Thoracic aorta (tissue), 1 donor: ENCODE results near the genes PLOD3, SPDYE6 and PMPCB.

- RAMPAGE, long total RNA = no peak
These were observed at the start of gene PLOD3 for GRCh38 chr7:101217159-101217859. PLOD3 (minus strand) TSS chr7:101217581.

DNA sequence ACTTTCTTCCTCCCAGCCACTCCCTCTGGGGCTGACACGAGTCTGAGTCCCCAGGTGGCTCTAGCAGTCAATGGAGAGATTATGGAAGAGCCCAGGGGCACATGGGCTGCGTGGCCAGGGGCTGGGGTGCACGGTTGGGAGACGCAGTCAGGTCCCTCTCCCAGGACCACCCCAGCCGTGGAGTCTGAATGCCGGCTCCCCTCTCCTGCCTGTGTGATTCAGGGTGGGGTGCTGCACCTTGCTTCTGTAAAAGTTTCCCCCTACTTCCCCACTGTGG lies 1.9 kb downstream of the CLDN15 start:
- RAMPAGE, long total RNA = no peak

GRCh38 chr7:101239070-101240155 lies 1.8 kb upstream of the CLDN15 start:
- RAMPAGE, long total RNA = no peak

GRCh38 chr7:101861201-101862187 lies 44.1 kb downstream of the CUX1 start:
- RAMPAGE, long total RNA = no peak

- RAMPAGE, long total RNA = no peak
These were observed 93.4 kb downstream of the CUX1 start for GRCh38 chr7:101910883-101911230.

- RAMPAGE, long total RNA = no peak
These were observed 97.5 kb downstream of the CUX1 start for GRCh38 chr7:101914906-101915384.

DNA sequence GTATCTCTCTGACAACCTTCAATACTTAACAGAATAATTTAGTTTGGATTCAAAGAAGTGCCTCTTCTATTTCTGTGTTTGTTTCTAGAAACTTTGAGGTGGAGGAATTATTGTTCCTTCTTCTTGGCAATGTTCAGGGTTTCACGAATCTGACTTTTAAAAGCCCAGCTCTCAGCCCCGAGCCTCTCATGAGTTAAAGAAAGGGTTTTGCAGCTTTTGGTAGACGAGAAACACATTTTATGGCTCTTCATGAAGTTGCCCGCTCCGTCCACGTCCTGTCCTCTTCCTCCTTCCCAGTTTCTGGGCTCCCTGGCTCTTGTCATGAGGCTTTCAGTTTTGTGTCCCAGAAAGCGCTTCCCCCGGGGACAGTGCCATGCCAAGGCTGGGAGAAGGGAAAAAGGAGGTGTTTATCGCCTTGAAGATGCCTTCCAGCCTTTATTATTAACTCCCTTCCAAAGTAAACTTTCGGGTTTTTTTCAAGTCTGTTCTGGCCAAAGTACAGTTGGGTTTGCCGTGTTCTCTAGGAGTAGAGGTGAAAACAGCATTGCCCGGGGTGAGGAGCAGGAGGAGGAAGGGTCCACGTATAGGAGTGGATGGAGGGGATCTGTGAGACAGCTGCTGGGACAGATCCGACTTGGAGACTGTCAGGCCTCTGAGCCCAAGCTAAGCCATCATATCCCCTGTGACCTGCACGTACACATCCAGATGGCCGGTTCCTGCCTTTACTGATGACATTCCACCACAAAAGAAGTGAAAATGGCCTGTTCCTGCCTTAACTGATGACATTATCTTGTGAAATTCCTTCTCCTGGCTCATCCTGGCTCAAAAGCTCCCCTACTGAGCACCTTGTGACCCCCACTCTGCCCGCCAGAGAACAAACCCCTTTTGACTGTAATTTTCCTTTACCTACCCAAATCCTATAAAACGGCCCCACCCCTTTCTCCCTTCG lies 117.2 kb downstream of the CUX1 start:
- RAMPAGE, long total RNA = no peak

DNA sequence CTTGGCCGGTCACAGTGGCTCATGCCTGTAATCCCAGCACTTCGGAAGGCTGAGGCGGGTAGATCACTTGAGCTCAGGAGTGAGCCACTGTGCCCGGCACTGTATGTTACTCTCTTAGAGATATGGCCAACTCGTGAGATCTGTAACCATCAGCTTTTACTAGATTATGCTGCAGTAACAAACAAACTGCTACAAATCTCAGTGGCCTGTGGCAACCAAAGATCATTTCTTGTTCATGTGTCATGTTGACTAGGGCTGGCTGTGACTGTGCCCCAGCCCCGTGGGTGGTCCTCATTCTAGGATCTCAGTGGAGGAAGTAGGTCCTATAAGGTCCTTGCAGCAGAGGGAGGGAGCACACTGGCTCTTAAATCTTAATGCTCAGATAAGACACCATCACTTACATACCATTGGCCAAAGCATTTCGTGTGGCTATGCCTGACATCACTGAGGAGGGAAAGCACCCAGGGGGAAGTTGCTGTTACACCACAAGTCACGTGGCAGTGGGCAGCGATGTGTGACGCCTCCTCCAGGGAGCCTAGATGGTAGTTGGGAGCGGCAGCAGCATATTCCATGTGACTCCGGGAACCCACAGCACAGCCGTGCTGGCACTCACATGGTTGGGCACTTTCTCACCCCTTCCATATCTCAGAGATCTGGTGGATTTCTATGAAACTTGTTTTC lies 224.8 kb upstream of the SH2B2 start:
- RAMPAGE, long total RNA = no peak

- RAMPAGE, long total RNA = no peak
These were observed 222.7 kb upstream of the SH2B2 start for GRCh38 chr7:102063991-102064275.

DNA sequence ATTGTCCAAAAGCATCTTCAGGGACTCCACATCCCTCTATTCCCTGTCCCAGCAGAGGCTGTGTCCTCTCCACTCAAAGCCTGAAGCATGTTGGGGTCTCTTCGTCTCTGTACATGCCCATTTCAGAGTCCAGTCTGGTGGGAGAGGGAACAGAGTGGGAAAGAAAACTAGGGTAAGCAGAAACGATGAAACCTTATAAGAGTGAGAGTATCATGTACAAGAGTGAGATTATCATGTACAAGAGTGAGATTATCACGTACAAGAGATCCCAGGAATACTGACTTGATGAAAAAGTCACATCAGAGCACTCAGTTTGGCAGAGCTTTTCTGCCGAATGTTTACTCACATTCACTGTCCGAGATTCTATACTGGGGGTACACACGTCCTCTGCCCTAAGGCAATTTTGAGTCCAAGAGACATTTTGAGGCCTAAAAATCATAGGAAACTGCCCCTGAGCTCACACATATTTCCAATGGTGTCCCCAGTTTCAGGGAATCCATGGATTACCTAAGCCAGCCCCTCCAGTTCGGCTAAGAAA lies at the start of gene SPDYE6:
SPDYE6 (minus strand) TSS at position 134 of the 538 bp plus-strand sequence.
- RAMPAGE, long total RNA = no peak

DNA sequence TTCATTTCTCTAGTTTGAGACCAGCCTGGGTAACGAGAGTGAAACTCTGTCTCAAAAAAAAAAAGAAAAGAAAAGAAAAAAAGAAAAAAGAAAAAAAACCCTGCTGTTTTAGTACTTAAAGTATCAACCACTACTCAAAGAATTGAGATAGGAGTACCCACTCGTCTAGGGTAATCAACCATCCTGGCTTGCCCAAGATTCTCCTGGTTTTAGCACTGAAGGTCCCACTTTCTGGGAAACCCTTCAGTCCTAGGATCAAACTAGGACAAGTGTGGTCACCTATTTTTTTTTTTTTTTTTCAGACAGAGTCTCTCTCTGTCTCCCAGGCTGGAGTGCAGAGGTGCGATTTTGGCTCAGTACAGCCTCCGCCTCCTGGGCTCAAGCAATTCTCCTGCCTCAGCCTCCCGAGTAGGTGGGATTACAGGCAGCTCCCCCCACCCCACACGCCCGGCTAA lies 6.1 kb upstream of the PRKRIP1 start:
- RAMPAGE, long total RNA = no peak

DNA sequence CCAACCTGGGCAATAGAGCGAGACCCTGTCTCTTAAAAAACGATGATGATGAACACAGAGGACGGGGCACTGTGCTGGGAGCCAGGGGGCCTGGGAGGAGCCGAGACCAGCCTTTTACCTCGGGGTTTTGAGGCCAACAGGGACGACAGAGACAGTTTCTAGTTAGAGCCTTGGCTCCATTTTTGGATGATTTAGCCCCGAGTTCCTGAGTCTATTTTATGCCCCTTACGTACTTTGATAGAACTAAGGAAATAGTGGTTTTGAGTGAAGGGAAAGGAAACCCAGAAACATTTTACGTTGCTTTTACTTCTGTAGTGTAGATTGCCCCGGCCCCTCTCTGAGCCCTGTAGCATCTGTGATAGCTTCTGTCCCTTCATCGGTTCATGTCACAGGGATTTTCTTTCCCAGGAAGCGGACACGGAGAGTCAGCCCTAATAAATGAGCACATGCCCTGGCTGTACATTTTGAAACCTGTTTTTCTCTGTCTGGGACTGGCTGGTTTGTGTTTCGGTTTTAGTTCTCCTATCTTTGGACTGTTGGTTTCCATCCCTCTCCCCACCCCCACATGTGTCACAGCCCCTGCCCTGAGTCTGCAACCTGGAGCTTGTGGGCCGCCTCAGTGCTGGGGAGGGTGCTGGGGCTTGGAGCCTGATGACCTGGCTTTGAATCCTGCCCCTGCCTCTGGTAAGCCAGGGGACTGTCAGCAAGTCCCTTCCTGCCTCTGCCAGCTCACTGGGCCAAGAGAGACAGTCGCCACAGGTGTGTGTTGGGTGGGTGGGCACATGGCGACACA lies 7.0 kb upstream of the ORAI2 start:
- RAMPAGE, long total RNA = no peak

GRCh38 chr7:102432568-102433274 lies 654 bp upstream of the ORAI2 start:
- RAMPAGE, long total RNA = no peak

DNA sequence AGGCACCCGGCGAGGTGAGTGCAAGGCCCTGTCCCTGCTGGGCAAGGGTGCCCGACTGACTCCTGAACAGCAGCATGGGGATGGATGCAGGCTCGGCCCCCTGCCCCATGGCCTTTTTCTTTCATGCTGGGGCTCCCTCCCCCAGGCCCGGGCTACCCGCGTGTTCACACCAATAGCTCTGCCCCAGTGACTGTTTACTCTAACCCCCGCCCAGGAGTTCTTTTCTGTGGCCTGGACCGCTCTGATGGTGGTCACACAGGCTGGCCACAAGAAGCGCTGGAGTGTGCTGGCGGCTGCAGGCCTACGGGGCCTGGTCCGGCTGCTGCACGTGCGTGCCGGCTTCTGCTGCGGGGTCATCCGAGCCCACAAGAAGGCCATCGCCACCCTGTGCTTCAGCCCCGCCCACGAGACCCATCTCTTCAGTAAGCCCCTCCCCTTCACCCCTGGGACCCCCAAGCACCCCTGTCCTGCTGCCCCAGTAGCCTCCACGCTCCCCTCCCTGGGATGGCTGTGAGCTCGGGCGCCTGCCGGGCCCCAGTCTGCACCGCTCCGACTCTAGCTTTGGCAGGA lies 3.9 kb downstream of the LRWD1 start:
- RAMPAGE, long total RNA = no peak

- RAMPAGE, long total RNA = no peak
These were observed 5.2 kb downstream of the RASA4B start for GRCh38 chr7:102512432-102512821.

DNA sequence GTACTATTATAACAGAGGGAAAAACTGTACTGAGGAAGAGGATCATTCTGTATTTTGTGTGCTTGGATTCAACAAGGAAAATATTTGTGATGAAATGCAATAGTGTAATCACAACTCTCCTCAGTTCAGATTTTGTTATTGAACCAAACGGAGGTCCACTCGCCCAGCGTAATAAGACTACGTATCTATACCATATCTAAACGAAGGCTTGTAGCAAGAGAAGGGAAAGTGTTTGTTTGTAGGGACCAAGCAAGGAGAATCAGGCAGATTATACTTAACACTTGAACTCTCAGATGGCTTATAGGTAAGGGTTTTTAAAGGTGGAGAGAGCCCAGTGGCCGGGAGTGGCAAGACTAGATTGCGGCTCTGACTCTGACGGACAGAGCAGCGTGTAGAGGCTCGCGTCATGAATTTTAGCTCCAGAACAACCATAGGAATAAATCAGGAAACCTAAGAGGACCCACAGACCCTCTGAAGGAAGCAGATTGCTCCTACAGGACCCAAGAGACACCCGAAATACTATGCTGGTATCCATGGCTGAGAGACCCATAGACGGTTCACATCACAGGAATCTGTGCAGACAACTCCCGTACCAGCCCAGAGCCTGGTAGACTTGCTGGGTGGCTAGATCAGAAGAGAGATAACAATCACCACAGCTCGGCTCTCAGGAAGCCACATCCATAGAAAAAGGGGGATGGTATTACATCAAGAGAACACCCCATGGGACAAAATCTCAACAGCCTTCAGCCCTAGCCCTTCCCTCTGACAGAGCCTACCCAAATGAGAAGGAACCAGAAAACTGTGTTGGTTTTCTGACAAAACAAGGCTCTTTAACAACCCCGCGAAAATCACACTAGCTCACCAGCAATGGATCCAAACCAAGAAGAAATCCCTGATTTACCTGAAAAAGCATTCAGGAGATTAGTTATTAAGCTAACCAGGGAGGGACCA lies 51.0 kb downstream of the FAM185A start:
- RAMPAGE, long total RNA = no peak

- RAMPAGE, long total RNA = no peak
These were observed 20.7 kb downstream of the LRRC17 start for GRCh38 chr7:102933141-102934298.

DNA sequence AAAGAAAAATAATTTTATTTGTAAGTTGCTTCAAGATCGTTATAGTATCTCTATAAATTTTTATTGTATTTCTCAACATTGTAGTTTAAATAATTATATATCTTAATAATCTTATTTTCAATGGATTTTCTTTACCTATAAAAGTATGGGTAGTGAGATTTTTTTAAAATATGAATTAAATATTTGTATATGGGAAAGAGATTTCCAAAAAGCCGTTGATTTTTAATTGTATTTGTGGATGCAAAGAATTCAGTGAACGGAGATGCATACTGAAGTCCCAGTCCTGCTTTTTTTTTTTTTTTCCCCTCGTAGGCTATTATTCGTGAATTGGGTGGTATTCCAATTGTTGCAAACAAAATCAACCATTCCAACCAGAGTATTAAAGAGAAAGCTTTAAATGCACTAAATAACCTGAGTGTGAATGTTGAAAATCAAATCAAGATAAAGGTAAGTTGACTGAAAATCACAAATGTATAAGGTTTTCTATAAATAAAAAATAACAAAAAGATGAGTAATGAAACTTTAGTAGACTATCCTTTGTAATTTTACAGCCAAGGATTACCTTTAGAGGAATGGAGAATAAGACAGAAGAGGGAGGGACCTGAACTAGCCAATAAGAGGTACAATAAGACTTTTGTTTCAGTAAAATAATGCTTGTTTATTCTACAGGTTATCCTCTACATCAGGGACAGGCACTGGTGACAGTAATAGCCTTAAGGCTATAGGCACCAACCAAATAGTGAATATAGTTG lies 11.6 kb downstream of the ARMC10 start:
- RAMPAGE, long total RNA = no peak

DNA sequence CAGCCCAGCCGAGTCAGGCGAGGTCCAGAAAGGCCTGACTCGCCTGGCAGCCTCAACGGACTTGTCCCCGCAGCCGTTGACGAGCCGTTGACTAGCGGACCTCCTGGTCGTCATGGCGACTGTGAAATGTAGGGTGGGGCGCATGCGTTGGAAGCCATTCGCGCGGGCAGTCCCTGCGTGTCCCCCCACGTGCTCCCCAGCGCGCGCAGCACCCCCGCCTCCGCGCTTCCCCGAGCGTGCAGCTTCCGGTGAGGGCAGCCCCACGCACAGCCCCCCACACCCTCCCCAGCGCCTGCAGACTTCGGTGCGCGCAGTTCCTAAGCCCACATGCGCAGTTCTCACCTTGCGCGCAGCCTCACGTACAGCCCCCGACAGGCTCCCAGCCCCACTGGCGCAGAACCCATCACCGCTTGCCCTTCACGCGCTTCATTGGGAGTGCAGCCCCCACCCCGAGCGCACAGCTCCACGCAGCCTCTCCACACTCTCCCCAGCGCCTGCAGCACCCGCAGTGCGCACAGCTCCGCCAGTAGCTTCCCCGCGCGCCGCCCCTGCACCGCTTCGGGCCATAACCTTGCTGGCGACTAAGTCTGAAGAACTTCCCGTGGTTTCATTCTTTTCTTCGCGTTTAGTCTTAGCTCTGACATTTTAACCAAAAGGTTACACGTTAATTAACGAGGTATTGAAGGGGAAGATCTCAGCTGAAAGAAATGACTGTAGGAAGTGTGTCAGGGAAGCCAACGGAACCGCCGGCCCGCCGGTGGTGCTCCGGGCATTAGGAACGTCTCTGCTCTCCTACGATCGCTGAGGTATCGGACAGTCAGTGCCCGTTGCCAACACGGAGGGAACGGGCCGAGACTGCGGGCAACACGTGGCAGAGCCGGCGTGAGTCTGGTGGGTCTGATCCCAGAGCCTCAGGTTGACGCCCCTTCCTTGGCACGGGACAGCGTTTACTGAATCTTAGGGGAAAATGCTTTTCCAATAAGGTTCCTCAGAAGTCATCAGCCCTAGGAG lies 16.7 kb upstream of the PMPCB start:
- RAMPAGE, long total RNA = start-site peak on the minus strand centred at position 96 of the sequence, 55 bp wide, 5 reads

DNA sequence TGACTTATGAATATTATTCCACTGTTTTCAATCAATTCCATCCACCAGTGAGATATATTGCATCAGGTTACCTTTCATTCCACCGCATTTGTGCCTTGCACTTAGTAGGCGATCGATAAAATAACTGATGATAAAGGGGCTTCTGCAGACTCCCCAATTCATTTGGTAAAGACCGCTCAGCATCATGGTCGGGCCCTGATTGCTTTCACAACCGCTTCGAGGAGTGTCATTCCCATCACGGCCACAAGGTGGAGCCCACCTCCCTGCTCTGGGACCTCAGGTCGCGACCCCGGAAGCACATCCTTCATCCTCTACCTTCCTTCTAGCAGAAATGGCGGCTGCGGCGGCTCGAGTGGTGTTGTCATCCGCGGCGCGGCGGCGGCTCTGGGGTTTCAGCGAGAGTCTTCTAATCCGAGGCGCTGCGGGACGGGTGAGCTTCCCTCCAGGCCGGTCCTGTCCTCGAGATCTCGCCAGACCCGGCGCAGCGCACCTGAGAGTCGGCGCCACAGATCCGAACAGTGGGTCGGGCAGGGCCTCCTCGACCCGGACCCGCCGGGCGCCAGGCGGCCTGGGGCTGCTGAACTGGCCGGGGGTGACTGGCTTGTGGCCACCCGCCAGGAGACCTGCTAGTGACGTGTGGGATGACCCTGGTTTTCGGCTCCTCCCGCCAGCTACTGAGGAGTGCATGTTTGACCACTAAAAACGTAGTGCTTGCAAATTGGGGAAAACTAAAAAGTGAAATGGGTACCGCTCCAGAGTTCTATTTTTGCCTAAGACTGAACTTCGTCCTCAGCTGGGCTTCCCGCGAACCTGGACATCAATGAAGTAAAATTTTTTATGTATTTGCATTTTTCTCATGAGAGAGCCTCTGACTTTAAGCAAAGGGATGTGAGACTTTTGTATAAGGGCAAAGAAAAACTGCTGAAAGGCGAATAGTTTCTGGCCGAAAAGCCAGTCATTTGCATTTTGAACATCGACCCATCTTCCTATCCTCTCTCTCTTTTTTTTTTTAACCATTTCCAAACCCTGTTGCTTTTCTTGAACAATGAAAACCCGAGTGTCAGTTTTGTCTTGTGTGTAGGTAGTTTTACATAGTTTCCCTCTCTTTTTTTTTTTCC lies at the start of gene PMPCB:
PMPCB (plus strand) TSS at position 307 of the 1,118 bp plus-strand sequence.
- RAMPAGE, long total RNA = start-site peak on the plus strand centred at position 343 of the sequence, 103 bp wide, 139 reads